Caco-2 (cell line): ENCODE measurements around a stretch of chr3.

GRCh38 chr3:139216357-139216884 lies 127.4 kb upstream of the MRPS22 start:
- PRO-cap: no peak
- RRBS: no CpG with 5 or more reads among the region's 2 CpGs

GRCh38 chr3:139373116-139373515 lies 16.3 kb downstream of the COPB2 start:
- PRO-cap: no peak
- RRBS: no CpG with 5 or more reads among the region's 2 CpGs

GRCh38 chr3:139519830-139520465 lies 19.6 kb downstream of the RBP1 start:
- PRO-cap: no peak
- RRBS: no CpG with 5 or more reads among the region's 6 CpGs

DNA sequence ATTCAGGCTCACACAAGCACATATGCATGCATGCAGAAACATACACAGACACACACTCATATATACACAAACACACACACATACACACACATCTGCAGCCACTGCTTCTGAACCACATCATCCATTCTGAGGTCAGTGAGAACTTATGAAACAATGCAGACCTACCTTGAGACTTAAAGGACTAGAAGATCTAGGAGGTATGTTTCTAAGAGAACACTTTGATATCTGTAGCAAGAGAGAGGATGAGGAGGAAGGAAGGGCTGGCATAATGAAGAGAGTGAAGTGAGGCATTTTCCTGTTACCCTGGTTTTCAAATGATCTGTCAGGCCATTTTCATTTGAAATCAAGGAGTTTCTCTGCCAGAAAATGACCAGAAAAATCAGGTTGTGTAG lies 30.7 kb downstream of the TRIM42 start:
- PRO-cap: no peak

- PRO-cap: bidirectional peak, plus-strand start at chr3:140941805, minus-strand start at chr3:140941674
- RRBS: 4% methylated on average over 3 of the region's 28 CpGs
These were observed 375 bp upstream of the SLC25A36 start for GRCh38 chr3:140941167-140941754.

DNA sequence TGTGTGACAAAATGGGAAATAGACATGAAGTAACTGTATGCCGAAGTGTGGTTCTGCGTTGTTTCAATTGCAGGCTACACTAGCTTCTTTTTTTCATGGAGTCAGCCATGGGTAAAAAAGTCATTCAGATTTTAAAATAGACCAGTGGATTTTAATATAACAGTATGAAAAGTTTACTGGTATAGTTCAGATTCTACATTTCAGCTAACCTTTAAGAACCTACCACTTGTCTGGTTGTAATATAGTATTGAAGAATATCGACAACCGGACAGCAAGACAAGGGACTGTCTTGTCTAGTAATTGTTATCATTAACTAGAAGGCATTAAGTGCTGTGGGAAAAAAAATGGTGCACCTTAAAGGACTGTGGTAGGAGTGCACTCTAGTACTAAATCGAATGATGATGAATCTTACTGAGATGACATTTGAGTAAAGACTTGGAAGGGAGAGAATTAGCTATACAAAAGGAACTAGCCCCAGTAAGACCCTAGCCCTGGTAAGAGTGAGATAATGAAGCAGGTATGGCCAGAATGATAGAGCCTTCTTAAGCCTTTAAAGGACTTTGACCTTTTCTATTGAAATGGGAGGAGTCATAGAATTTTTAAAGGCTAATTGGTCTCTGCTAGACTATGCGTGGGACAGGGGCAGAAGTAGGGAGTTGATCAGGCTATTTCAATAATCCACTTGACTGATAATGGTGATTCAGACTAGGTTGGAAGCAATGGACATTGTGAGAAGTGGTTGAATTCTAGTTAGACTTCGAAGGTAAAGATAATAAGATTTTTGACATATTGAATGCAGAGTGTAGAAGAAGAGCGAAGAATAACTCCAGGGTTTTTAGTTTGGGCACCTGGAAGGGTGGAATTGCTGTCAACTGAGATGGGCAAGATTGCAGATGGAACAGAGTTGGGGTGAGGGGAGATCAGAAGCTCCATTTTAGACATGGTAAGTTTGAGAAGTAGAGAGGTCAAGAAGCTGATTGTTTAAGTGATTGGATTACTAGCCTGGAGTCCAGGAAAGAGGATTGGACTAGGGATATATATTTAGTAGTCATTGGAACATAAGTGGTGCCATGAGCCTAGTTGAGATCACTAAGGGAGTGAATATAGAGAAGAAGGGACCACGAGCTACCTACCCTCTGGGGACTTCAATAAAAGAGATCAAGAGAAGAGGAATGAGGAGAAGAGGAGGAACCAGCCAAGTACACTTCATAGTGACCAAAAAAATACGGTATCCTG lies 4.6 kb downstream of the SLC25A36 start:
- PRO-cap: bidirectional peak, plus-strand start at position 681 of the sequence, minus-strand start at position 502 of the sequence
- RRBS: no CpG with 5 or more reads among the region's 10 CpGs

GRCh38 chr3:141050392-141050961 lies 670 bp upstream of the SPSB4 start:
- PRO-cap: no peak
- RRBS: no CpG with 5 or more reads among the region's 18 CpGs

DNA sequence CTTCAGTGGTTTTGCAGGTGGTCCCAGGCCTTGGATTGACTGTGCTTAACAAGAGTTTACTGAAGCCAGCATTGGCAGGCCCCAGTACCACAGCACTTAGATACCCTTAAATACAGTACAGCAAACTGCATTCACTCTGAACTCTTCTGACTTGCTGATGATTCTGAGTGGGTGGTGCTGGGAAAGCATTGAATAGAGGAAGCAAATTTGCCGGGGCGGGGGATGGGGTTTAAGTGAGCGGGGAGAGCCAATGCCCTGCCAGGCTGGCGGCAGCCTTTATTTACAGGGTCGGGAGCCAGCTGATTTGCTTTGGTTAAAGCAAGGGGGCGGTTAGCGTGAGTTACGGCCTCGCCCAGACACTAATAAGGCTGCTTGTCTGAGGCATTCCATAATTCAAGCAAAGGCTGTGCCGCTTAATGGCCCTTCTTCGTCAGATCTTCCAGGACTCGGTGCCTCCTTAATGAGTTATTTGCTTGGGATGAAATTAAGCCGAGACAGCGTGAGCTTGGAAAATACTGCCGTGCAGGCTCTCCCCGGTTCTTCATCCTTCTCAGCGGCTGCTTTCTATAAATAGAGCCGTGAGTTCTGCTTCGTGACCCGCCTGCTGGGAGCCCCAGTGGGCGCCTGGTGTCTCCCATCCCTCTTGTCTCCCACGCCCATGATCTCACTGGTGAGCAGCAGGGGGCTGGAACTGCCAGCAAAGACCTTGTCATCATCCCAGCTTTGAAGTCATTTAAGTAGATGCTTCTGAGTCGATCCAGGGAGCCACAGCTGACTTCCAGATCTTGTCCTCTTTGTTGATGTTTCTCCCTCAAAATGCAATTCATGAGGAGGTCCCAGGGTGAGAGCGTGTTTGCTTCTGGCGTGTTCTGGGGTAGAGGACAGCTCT lies 25.8 kb downstream of the SPSB4 start:
- PRO-cap: no peak
- RRBS: no CpG with 5 or more reads among the region's 25 CpGs

DNA sequence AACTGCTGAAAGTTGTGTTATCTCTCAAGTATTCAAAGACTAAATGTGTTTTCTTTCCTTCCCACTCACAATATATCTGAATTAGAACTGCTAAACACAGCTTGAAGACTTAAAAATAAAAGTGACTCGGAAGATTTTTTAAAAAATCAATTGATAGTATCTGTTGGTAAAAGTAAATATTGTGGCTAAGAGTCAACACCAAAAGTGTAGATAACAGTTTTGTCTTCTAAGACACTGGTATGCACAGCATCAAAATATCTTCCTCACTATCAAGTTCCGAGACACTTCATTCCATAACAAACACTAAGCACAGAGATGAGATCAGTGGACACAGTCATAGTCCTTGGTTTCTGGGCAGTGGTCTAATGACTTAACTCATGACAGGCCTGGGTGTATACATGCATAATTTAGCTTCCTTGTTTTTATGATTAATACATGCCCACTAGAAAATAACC lies 63.2 kb downstream of the PXYLP1 start:
- PRO-cap: no peak
- RRBS: no CpG with 5 or more reads among the region's 2 CpGs

DNA sequence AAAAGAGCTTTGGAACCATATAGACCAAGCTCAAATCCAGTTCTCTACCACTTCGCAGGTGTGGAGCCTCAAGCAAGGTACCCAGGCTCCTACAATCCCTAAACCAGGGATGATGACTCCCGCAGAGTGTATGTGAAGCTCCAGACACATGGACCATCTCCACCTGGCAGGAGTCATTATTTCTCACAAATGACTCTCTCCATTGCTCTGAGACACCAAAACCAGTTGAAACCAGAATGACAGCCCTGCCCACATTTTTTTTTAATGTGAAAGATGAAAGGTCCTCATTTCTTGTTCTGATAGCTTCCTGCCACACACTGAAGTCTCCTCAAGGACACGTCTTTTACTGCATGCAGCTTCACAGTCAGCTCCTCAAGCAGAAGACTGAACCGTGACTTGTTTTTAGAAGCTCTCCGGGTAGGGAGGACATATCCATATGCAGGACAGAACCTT lies 61.4 kb upstream of the ZBTB38 start:
- PRO-cap: no peak
- RRBS: no CpG with 5 or more reads among the region's 5 CpGs

DNA sequence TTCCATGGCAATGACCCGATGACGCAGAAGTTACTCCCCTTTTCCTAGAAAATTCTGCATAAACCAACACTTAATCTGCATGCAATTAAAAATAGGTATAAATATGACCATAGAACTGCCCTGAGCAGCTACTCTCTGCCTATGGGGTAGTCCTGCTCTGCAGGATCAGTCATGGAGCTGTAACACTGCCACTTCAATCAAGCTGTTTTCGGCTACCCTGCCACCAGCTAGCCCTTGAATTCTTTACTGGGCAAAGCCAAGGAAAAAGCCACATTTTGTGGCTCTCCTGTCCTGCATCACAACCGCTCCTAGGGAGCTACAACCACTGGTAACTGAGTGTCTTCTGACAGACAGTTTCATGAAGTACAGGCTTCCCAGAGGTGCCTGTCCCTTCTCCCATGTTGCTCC lies 54.9 kb upstream of the ZBTB38 start:
- PRO-cap: no peak
- RRBS: no CpG with 5 or more reads among the region's 4 CpGs

- PRO-cap: bidirectional peak, plus-strand start at chr3:141402370, minus-strand start at chr3:141402298
- RRBS: 2% methylated on average over 22 of the region's 47 CpGs
These were observed 33.7 kb downstream of the ZBTB38 start for GRCh38 chr3:141401991-141402447.

DNA sequence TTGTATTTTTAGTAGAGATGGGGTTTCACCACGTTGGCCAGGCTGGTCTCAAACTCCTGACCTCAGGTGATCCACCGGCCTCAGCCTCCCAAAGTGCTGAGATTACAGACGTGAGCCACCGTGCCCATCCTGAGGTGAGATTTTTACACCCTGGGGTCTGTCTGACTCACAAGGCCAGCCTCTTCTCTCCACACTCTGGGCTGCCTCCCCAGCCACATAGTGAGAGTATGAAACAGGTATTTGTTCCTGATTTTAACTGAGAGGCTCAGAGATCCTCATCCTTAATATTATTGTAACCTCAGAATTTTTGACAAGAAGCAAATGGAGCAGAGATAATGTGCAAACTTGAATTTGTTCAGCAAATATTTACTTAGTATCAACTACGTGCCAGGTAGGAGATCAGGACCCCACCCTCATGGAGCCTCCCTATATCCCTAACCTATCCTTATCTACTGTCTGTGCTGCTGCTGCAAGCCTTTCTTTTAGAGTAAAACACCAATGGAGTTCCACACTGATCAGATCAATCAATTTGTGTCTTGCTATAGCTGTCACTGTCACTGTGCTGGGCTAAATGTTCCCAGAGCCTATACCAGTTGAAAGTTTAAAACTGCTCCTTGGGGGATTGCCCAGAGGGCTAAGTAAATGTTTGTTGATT lies 41.0 kb downstream of the ZBTB38 start:
- PRO-cap: no peak
- RRBS: no CpG with 5 or more reads among the region's 5 CpGs

DNA sequence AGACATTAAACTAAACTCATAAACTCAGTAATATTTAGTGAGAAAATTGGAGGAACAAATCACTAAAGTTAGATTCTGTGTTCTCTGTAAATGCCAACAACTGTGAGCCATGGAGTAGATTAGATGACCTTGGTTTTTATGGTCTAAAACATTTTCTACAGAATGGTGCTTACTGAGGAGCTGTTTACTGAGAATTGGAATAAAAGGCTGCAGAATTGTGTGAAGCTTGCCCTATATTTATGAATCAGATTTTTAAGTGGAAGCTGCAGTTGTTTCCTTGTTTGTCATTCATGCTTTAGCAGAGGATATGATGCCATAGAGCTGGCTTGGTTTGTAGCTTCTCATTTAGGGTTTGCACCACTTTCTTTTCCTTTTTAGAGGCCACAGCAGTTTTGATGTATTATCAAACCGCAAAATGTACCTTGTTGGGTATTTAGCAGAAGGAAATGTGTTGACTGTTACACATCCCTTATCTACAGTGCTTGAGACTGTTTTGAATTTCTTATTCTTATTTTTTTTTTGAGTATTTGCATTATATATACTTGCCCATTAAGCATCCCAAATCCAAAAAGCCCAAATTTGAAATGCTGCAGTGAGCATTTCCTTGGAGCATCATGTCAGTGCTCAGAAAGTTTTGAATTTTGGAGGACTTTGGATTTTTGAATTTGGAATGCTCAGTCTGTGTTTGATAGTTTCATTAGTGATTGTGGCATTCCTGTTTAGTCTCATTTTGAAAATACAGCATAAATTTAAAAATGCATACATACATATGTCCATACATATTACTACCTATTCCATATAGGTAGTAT lies 66.3 kb downstream of the RASA2 start:
- PRO-cap: no peak
- RRBS: no CpG with 5 or more reads among the region's 1 CpG

DNA sequence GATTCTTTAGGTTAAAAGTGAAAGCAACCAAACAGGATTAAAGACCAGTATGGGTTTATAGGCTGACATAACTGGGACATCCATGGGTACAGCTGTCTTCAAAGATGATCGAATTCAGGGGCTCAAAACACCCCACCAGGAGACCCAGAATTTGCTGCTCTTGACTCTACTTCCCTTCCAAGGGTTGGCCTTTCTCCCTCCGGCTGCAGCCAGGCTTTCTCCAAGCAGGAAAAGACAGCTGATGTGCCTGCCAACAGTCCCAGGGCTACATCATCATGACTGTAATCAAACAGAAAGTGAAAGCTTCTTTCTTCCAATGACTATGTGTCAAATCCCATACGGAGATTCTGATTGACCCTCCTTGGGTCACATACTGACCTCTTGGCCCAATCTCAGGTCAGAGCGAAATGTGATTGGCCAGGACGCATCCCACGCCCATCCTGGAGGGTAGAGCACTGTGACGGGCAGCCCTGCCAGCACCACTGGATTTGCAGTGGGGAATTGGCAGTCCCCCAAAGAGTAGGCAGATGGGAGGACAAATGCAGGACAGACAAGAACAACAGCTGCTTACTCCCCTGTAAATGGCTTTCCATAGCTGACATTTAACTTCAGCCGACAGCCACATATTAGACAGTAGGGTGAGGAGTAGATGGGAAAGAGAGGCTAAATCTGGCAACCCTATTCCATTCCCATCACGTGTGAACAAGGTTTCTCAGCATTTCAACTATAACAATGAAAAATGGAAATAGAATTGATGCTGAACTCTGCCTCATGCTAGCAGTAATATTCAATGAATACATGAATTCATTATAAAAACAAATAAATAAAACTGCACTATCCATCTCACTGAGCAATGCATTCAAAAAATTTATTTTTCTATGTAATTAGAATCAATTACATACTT lies 51.2 kb upstream of the RNF7 start:
- PRO-cap: no peak
- RRBS: no CpG with 5 or more reads among the region's 9 CpGs

GRCh38 chr3:141851435-141852015 lies 24.9 kb upstream of the ATP1B3 start:
- PRO-cap: no peak
- RRBS: 100% methylated on average over 1 of the region's 5 CpGs

DNA sequence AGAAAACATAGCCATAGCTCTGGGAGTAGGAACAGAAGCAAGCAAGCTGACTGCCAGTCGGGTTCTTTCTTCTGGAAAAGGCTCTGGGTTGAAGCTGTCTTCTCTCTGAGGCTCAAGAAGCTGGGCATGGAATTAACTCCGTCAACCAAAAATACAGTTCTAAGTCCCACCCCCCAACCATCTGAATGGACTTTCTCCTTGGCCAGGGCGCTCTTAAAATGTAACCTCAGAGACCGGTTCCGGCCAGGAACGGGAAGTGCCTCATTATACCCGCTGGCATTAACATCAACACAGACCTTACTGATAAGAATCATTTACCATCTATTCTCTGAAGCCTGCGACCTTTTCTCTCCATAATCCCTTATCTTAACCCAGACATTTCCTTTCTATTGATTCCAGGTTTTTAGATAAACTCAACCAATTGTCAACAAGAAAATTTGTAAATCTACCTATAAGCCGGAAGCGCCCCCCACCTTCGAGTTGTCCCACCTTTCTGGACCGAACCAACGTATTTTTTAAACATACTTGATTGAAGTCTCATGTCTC lies 64.7 kb downstream of the ATP1B3 start:
- PRO-cap: no peak
- RRBS: no CpG with 5 or more reads among the region's 13 CpGs

DNA sequence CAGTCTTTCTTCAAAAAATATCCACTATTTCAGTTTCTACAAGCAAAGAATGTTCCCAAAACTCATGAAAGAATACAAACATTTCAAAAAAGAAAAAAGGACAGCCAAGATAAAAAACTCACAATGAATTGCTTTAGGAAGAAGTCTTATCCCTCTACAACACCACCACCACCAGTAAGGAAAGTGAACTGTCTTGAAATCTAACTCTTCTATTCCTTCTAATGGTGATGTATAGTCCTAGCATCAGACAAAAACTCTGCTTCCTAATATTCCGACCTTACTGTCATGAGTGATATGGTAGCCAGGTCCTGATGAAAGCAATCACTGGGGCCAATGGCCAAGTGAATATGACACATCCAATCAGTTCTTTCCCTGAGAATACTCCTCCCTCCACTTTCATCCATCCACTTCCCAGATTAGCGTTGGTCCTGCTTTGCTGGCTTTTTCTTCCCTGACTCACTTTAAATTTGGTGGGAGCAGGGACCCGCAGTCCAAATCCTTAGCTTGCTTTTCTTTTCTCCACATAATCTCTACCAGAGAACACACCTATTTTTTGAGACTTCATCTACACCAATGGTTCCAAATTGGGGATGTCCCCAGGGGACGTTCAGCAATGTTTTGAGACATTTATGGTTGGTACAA lies 14.7 kb downstream of the GK5 start:
- PRO-cap: no peak
- RRBS: no CpG with 5 or more reads among the region's 4 CpGs

DNA sequence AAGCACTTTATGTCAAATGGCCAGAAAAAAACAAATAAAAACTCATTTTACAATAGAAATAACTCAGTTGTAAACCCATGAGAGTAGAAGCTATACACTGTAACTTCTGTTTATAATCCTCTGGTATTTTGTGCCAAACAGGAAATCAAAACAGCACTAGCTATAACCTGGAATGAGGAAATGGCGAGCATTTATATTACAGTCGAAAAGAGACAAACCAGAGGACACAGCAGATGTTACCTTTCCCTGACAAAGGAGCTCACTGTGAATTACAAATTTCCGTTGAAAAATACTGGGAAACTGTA lies 10.3 kb downstream of the GK5 start:
- PRO-cap: no peak
- RRBS: no CpG with 5 or more reads among the region's 3 CpGs

GRCh38 chr3:142327353-142327948 lies 102.1 kb upstream of the GK5 start:
- PRO-cap: no peak
- RRBS: no CpG with 5 or more reads among the region's 3 CpGs